Renal cortical epithelial cell (primary cell): Measurements from ENCODE around the gene GATA3.

- RRBS = no CpG with 5 or more reads among the region's 38 CpGs
These were observed 1.8 kb upstream of the GATA3 start for GRCh38 chr10:8052393-8053297.

GRCh38 chr10:8054522-8054937 lies at the start of gene GATA3:
GATA3 (plus strand) TSS chr10:8054688.
- RRBS = 3% methylated on average over 5 of the region's 27 CpGs

GRCh38 chr10:8058274-8058898 lies 3.9 kb downstream of the GATA3 start:
- RRBS = 11% methylated on average over 13 of the region's 40 CpGs

- RRBS = no CpG with 5 or more reads among the region's 35 CpGs
These were observed 20.7 kb downstream of the GATA3 start for GRCh38 chr10:8074722-8076137.

- RRBS = no CpG with 5 or more reads among the region's 6 CpGs
These were observed 925.1 kb upstream of the CELF2 start for GRCh38 chr10:10092584-10092885.

DNA sequence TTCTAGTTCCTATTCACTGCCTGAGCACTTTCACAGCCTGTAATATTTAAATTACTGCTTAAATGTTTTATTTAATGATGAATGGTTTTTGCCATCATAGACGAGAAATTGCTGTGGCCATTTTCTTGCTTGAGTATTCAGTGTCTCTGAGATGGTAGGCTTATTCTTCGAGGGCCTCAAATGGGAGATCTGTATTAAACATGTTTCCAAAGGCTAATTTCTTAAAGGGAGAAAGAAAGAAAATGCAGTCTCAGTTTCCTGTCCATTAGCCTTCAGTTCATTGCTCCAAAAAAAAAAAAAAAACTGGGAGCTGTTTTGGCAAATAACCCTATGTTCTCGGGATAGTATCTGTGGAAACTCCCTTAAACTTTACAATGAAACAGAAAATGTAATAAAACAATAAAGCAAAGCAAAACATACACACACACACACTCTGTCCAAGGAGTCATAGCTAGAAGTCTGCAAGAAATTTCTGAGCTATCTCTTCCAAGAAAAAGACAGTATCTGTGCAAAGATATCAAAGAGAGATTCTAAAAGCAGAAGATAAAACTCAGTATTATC lies 172.5 kb upstream of the CELF2 start:
- RRBS = no CpG with 5 or more reads among the region's 3 CpGs

- RRBS = no CpG with 5 or more reads among the region's 12 CpGs
These were observed 3.0 kb upstream of the CELF2 start for GRCh38 chr10:11014558-11015241.

DNA sequence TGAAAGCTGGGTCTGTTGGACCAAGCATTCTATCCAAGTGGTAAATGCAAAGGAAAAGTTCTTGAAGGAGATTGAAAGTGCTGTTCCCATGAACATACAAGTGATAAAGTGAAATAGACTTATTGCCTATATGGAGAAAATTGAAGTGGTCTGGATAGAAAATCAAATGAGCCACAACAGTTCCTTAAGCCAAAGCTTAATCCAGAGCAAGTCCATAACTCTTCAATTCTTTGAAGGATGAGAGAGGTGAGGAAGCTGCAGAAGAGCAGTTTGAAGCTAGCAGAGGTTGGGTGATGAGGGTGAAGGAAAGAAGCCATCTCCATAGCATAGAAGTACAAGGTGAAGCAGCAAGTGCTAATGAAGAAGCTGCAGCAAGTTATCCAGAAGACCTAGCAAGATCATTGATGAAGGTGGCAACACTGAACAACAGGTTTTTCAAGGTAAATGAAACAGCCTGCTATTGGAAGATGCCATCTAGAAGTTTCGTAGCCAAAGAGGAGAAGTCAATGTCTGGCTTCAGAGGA lies 43.5 kb downstream of the CELF2 start:
- RRBS = no CpG with 5 or more reads among the region's 1 CpG

- RRBS = no CpG with 5 or more reads among the region's 7 CpGs
These were observed 130.2 kb downstream of the CELF2 start for GRCh38 chr10:11147893-11148257.

DNA sequence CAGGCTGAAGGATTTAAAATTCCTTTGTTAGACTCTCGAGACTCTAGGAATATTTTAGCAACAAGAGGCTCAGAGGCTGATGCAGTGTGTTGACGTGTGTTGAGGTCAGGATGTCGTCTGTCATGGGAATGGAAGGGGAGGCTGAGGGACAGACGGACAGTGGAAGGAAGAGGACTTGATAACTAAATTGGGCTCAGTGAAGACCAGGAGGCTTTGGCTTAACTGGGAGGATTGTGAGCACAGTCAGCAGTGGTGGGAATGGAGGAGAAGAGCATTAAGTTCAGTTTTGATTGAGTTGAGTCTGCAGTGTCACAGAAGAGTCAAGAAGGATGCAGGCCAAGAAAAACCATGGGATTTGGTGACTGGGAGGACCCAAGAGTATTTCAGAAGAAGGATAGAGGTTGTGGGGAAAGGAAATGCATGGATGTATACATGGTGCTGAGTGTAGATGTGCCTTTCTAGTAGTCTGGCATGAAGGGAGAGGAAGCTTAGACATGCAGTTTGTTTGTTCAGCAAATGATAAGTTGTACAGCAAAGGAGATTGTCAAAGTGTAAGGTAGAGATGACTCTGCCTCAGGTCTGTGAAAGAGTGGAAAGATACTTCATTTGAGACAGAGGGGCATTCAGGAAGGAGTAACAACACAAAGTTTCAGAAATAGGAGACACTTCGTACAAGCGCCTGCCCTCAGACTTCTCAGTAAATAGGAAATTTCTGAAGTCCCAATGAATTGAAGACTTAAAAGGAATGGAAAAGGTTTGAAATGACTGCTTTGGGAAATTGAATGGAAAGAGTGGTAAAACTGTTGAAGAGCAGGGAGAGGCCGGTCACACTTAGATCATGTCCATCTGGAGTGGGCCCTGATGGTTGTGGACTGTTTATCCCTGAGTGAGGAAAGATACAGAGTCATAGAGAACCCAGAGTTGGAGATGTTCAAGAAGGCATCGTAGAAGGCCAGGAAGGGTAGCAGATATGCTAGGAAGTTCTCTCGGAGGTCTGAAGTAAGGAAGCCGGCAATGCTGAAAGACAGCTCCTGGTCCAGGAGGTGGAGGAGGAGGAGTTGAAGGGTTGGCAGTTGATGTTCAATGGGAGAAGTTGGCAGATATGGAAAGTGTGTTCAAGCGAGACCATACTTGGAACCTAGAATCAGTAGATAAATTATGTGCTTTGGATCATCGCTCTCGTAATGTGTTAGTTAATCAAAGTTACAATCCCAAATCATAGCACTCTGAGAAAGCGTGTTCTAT lies 152.4 kb downstream of the CELF2 start:
- RRBS = no CpG with 5 or more reads among the region's 14 CpGs

- RRBS = no CpG with 5 or more reads among the region's 11 CpGs
These were observed 158.9 kb downstream of the CELF2 start for GRCh38 chr10:11176350-11177159.

- RRBS = no CpG with 5 or more reads among the region's 18 CpGs
These were observed 174.8 kb downstream of the CELF2 start for GRCh38 chr10:11192094-11193283.

GRCh38 chr10:11204372-11205121 lies 186.9 kb downstream of the CELF2 start:
- RRBS = 0% methylated on average over 1 of the region's 21 CpGs

GRCh38 chr10:11225771-11226436 lies 208.2 kb downstream of the CELF2 start:
- RRBS = no CpG with 5 or more reads among the region's 8 CpGs

- RRBS = no CpG with 5 or more reads among the region's 13 CpGs
These were observed 223.1 kb downstream of the CELF2 start for GRCh38 chr10:11240506-11241356.

DNA sequence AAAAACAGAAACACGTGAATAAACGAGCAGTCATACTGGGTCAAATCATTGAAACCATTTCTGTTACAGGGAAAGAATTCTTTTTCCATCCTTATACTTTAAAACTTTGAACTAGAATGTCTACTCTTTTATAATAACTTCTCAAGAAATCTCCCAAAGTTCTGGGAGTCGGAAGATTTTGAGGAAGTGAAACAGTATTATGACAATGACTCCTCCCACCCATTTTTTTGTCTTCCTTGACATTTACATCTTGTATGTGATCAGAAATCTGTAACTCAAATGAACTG lies 227.3 kb downstream of the CELF2 start:
- RRBS = no CpG with 5 or more reads among the region's 3 CpGs

DNA sequence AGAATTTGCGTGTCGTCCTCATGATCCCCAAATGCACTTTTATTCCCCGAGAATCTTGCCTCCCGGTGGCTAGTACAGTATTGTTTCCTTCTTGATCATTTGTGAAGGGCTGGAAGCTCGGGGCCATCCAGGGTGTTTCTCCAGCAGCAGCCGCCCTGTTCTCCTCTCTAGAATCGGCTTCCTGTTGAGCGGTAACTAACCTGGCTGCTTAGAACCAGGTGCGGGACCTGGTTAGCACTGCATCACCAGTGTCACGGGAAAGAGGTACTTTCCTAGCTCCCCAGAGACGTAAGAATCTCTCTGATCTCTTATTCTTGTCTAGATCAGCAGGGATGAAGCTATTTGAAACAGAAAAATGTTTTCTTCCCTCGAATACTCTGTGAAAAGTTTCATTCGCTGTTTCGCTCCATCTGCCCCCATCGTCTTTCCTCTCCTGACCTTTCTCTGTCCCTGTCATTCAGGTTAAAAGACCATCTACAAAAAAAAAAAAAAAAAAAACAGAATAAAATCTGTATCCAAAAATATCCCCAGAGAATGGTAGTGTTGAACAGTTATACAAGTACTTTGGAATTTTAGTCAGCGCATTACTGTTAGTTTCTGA lies 239.3 kb downstream of the CELF2 start:
- RRBS = no CpG with 5 or more reads among the region's 16 CpGs

DNA sequence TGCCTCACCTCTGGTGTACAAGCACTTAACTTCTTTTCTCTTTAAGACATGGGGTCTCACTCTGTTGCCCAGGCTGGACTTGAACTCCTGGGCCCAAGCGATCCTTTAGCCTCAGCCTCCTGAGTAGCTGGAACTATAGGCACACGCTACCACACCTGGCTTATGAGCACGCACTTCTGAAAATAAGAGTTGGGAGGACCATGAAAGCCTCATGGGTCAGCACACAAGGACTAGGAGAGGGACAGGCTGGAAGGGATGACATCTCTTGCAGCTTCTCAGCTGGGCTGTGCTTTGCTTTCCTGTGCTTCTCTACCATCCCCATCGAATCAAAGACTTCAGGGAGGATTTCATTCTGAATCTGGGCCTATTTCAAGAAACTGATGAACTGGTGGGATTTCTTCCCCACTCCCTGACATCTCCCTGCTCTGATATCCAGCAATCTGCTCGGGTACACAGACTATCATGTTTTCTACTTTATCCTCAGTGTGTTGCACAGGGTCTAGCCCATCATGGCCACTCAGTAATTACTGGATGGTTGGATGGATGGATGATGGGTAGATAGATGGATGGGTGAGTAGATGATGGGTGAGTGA lies 265.3 kb downstream of the CELF2 start:
- RRBS = no CpG with 5 or more reads among the region's 5 CpGs

DNA sequence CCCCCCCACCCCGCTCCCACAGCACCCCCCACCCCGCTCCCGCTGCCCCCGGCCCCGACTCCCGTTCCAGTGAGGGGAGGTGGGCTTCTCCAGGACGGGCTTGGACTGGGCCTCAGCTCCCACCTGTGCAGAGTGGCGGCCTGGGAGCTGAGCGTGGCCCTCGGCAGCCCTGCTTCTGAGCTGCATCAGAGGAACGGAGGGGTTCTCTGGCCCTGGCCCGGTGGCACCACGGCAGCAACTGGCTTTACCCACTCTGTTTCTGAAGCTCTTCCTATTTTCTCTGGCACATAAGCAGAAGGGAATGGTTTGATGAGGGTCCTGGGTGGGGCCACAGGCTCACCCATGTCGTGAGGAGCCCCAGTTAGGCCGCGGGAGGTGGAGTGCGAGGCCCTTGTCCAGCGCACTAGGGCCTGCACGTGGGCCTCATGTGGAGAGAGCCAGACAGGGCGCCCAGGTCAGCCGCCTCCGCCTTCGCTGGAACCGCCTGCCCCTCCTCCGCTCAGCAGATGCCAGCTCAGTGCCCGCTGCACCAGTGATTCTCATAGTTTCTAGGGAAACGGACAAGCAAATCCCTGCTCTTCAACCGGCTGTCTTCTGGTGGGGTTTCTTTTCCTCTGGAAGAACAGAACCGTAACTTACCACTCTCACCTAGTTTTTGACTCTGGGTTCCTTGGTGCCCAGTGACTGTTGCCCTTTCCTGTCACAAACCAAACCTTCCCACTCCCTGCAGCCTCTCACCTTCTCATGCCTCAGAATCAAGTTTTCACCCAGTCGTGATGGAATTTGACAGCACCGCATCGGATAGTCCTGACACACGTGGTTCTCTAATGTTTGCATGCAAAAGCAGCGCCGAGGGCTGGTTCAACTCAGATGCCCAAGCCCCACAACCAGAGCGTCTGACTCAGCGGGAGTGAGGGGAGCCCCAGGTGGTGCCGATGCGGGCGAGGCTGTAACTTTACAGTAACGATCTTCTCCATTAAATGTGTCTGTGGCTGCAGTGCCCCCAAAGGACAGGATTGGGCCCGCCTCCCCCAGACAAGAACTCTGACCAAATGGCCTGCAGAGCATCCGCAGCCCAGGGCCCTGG lies 284.2 kb downstream of the CELF2 start:
- RRBS = no CpG with 5 or more reads among the region's 43 CpGs

- RRBS = no CpG with 5 or more reads among the region's 4 CpGs
These were observed 289.7 kb downstream of the CELF2 start for GRCh38 chr10:11307225-11307918.